Measurements from ENCODE around the genes KRT25, KRTAP1-4, KRTAP4-1 and KRTAP9-2.

- PRO-cap, 3 experiments, result no peak in any of the 3 experiments
- RAMPAGE, long total RNA, result no peak
Observed at GRCh38 chr17:40474032-40475145, 27.0 kb downstream of the TNS4 start.

DNA sequence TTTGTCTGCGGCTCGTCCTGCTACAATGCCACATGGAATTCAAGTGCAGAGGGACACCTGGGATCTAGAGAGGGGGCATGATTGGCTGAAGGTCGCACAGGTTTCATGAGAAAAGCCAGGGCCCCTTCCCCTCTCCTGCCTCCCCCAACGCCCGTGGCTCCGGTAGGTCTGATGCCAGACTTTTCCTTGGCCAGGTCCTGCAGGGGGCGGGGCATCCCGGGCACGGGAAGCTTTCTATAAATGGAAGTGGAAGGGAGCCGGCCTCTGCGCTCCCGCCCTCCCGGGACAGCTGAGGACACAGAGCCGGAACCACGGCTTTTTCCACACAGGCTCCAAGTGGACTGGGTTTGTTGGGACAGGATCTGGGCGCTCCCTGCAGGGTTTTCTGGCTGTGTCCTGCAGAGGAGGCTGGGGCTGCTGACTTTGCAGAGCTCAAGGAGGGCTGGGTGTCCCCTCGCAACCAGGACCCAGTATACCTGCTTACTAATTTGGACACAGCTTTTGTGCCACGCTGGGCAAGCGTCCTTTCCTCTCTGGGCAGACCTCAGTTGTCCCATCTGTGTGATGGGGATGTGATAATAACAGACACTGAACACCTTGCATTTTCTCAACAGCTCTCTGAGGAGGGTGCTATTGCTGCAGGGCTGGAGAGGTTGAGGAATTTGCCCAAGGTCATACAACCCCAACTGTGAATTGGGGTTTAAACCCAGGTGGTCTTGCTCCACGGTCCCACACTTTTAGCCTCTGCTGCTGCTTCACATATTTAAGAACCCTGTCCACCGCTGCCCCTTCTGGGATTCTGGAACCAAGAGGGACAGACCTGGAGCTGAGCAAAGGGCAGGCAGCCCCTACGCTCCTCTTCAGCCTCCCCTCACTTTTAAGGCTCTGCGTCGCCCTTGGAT is 1.7 kb downstream of the TNS4 start:
- PRO-cap, 3 experiments, result no peak in any of the 3 experiments
- RAMPAGE, long total RNA, result no peak

DNA sequence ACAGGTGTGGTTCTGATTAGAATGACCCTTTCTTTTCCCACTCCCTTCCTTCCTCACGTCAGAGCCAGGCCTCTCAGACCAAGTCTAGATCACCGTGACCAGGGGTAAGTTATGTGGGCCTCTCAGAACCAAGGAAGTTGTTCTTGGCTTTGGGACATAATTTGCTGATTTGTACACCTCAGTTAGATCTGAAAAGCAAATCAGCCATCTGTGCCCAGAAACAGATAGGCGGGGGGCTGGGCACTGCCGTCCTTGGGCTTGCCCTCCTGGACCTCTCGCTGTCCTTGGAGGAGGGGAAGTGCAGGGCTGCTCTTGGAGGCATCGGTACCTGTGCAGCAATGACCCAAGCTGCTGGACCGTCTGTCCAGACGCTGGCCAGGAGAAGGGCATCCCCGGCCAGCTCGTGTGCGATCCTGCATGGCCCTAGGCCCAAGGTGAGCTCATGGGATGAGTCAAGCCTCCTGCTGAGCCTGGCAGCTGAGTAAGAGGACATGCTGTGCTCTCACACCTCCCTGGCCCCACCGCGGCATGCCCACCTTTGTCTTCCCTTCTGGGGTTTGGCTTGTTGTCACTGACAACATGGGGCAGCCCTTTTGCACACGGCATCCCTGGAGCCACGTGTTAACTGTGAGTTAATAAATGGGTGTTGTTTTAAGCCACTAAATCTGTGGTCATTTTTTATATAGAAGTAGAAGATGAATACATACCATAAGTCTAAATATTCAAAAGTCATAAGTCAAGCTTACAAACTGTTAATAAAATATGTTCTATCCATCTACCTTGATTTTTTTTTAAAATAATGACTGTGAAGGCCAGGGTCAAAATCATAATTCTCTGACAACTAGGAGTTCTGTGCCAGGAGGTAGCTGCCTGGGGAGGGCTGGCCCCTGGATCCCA is 8.8 kb upstream of the TNS4 start:
- PRO-cap, 3 experiments, result no peak in any of the 3 experiments
- RAMPAGE, long total RNA, result no peak

GRCh38 chr17:40548425-40548895 is 16.8 kb downstream of the CCR7 start:
- PRO-cap, 3 experiments, result no peak in any of the 3 experiments
- RAMPAGE, long total RNA, result no peak

GRCh38 chr17:40548896-40549697 is 16.2 kb downstream of the CCR7 start:
- PRO-cap, 3 experiments, result no peak in any of the 3 experiments
- RAMPAGE, long total RNA, result no peak

GRCh38 chr17:40561731-40562408 is 3.4 kb downstream of the CCR7 start:
- PRO-cap, 3 experiments, result no peak in any of the 3 experiments
- RAMPAGE, long total RNA, result no peak

DNA sequence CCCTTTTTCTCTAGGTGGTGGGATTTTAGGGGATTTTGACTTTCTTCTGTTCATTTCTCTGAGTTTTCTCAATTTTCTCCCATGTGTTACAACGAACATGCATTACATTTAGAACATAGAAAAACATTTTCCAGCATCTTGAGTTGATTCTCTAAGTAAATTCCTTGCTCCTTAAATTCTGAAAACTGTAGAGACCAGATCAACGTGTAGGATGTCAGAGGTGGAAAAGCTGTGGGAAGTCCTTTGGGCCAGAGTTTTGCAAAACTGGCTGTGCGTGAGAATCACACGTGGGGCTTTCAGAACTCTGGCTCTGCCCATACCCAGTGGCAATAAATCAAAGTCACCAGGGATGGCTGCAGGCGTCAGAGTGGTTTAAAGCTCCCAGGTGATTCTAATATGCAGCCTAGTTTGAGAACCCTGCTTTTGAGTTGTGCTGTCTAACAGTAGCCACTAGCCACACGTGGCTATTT is 36.2 kb upstream of the CCR7 start:
- PRO-cap, 3 experiments, result no peak in any of the 3 experiments
- RAMPAGE, long total RNA, result no peak

- PRO-cap, 3 experiments, result no peak in any of the 3 experiments
- RAMPAGE, long total RNA, result no peak
Observed at GRCh38 chr17:40612454-40613443, 34.9 kb downstream of the SMARCE1 start.

- PRO-cap, 3 experiments, result no peak in any of the 3 experiments
- RAMPAGE, long total RNA, result no peak
Observed at GRCh38 chr17:40617795-40618074, 29.9 kb downstream of the SMARCE1 start.

GRCh38 chr17:40755131-40755710 is at the start of gene KRT25:
Gene KRT25 (minus strand): TSS chr17:40755331.
- PRO-cap, 3 experiments, result no peak in any of the 3 experiments
- RAMPAGE, long total RNA, result no peak

DNA sequence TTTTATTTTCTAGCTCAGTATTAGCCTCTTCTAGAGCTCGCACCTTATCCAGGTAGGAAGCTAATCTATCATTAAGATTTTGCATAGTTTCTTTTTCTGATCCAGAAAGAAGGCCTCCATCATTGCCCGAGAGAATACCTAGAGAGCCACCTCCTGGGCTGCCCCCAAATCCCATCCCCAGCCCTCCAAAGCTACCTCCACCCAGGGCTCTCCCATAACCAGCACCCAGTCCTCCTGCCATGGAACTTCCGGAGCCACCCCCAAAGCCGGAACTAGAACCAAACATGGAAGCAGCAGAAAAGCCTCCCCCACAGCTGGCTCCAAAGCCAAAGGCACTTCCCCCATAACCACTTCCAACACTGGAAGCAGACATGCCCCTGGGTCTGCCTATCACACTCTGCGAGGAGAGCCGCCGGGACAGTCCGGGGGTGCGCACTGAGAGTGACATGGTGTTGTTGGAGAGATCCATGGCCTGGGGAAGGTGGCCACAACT is 259 bp downstream of the KRT12 start:
- PRO-cap, 3 experiments, result no peak in any of the 3 experiments
- RAMPAGE, long total RNA, result no peak

DNA sequence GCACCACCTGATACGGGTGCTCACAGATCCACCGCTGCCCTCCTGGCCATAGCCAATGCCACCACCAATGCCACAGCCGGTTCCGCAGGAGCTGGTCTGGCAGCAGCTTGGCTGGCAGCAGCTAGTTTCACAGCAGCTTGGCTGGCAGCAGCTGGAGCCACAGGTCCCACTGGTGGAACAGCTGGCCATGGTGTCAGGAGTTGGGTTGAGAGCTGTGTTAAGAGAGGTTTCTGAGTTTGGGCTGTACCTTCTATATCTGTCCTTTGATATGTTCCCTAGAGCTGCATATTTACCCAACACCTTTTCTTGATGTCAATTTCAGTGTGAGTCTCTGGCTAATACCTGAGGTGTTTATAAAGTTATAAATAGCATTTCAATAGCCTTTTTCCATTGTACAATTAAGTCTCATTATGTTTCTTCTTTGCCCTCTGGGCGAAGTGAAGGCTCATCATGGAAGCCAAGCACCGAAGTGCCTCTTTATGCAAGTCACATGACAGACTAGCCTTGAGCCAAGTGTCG is at the start of gene KRTAP1-4:
KRTAP1-4 (minus strand) TSS at position 306 of the 519 bp plus-strand sequence.
- PRO-cap, 3 experiments, result no peak in any of the 3 experiments
- RAMPAGE, long total RNA, result no peak

DNA sequence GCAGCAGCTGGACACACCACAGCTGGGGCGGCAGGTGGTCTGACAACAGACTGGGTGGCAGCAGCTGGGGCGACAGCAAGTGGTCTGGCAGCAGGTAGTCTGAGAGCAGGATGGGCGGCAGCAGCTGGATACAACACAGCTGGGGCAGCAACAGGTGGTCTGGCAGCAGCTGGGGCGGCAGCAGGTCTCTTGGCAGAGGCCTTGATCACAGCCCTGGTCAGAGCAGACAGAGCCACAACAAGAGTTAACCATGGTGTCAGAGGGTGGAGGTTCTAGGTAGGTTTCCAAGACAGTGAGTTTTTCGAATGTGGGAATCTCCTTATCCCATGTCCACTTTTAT is at the start of gene KRTAP4-1:
KRTAP4-1 (minus strand) TSS at position 309 of the 340 bp plus-strand sequence.
- PRO-cap, 3 experiments, result no peak in any of the 3 experiments
- RAMPAGE, long total RNA, result no peak

DNA sequence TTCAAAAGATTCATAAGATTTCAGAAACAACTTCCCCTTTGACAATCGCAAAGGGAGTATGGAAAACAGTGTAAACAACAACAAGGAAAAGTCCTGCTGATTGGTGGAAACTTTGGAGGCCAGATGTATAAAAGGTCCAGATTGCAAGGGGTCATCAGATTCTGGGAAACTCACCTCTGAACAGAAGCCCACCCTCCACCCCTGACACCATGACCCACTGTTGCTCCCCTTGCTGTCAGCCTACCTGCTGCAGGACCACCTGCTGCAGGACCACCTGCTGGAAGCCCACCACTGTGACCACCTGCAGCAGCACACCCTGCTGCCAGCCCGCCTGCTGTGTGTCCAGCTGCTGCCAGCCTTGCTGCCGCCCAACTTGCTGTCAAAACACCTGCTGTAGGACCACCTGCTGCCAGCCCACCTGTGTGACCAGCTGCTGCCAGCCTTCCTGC is at the start of gene KRTAP9-2:
KRTAP9-2 (plus strand) TSS at position 203 of the 449 bp plus-strand sequence.
- PRO-cap, 3 experiments, result no peak in any of the 3 experiments
- RAMPAGE, long total RNA, result no peak

GRCh38 chr17:41492374-41492948 is 2.8 kb upstream of the KRT36 start:
- PRO-cap, 3 experiments, result no peak in any of the 3 experiments
- RAMPAGE, long total RNA, result no peak

- PRO-cap, 3 experiments, result no peak in any of the 3 experiments
- RAMPAGE, long total RNA, result no peak
Observed at GRCh38 chr17:41523396-41523690, 4.7 kb upstream of the KRT15 start.

- PRO-cap, 3 experiments, result no peak in any of the 3 experiments
- RAMPAGE, long total RNA, result no peak
Observed at GRCh38 chr17:41525082-41525932, 2.8 kb downstream of the KRT19 start.

GRCh38 chr17:41528454-41528745 is 292 bp upstream of the KRT19 start:
- PRO-cap, 3 experiments, result peak in 1 of 3 experiments; most common plus-strand start chr17:41528513 (in 1)
- RAMPAGE, long total RNA, result no peak

DNA sequence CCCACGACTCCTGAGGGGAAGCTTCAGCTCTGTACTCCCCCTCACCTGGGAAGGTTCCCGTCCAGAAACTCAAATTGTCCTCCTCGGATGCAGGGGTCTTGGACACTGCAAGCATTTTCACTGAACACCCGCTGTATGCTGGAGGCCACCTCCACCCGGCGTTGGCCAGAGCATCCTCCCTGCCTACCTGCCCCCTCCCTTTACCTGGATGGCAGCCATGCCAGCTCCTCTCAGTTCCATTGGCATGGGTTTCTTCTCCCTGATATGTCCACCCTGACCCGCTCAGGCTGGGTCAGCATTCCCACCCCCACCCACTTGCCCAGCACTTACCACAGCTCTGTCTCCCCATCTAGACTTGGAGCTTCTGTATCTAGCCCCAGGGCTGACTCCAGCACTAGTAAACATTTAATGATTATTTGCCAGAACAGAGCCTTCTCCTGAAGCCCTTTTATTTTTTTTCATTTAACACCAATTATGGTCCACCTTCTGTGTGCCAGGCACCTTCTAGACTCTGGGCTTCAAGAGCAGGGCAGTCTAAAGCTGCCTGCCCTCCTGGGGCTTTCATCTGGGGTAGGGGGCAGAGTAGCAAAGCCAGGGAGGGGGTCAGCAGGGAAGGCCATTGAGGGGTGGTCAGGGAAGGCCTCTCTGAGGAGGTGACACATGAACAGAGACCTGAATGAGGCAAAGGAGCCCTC is 8.8 kb upstream of the KRT19 start:
- PRO-cap, 3 experiments, result no peak in any of the 3 experiments
- RAMPAGE, long total RNA, result no peak

DNA sequence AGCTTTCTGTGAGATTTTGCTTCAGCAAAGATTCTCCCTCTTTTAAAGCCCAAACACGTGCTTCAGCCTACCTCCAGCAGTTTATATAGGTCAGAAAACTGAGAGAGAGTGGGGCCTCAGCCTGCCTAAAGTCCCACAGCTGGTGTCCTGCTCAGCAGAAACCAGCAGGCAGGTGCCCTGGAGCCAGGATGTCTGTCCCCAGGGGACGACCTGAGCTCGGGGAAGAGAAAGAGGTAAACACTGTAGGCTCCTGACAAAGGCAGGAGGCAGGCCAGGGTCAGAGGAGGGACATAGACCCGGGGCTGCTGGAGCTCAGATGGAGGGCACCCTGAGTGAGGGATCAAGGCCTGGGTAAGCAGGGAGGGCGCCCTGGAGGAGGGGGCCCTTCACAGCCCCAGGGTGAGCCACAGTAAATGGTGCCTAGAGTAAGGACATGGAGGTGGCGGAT is 12.2 kb upstream of the KRT19 start:
- PRO-cap, 3 experiments, result no peak in any of the 3 experiments
- RAMPAGE, long total RNA, result no peak

Data from cerebellum (tissue), 5 donors.